Metastatic Pancreatic Carcinoma in the Ovary (tissue), 1 donor: ENCODE results near the genes DENND11, WEE2 and PRSS37.

DNA sequence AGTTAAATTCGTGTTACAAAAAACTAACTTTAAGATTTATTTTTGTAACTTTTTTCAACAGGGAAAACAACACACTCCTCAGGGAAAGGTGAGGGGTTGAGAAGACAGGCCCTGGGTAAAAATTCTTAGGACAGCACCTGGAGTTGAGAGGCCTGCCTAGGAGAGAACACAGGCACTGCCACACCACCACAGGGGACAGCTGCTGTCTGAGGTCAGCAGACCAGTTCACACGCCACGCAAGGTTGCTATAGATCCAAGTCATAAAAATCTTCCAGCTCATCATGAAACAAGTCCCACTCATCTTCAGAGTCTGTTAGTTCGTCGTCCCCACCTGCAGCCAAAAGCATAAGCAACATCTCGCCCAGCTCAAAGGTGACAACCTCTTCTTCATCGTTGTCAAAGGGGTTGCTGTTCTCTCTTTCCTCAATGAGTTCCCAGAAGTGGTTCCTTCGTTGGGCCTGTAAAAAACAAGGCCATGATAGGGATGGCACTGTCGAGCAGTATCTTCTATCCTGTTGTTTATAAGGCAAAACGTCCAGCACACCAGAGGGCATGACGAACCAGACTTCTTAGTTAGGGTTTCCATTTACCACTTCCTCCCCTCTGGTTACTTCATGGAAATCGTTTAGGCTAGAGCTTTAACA lies 24.9 kb downstream of the MKRN1 start:
- PRO-cap: no peak

- PRO-cap: bidirectional peak, plus-strand start at chr7:140567845, minus-strand start at chr7:140567639
Measured at GRCh38 chr7:140567477-140568068, 73.0 kb downstream of the DENND2A start.

DNA sequence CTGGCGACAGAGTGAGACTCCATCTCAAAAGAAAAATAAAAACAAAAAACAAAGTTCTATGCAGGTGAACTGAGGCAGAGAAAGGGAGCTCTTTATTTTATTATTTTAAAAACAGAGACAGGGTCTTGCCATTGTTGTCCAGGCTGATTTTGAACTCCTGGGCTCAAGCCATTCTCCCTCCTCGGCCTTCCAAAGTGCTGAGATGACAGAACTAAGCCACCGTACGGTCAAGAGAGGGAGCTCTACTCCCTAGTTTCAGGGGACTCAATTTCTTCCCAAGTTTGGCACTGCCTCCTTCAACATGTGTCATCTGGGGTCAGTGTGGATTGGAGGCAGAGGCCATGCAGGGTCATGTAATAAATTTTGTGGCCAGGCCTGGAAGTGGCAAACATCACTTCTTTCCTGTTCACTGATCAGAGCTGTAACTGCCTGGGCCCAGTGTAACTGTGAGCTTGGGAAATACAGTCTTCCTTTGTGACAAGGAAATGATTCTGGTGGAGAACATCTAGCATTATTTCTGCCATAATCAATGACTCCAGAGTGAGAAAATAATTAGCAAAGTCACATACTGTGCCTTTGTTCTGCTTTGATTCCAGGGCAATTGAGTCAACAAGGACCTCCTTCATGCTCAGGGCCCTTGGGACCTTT lies 2.6 kb downstream of the ADCK2 start:
- PRO-cap: no peak

DNA sequence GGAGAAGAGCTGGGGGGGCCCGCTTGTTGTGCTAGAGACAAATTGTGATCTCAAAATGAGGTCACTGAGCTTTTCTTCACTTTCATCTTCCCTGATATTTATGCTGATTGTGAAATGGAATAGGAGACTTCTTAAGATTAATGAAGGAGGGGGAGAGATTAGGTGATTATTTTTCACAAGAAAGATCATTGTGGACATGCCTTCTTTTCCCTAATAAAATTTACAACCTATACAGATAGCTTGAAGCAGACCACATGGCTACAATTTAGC lies 23.5 kb downstream of the MRPS33 start:
- PRO-cap: no peak

- PRO-cap: bidirectional peak, plus-strand start at chr7:141072223, minus-strand start at chr7:141072087
Measured at GRCh38 chr7:141071863-141072307, 2.0 kb upstream of the TMEM178B start.

DNA sequence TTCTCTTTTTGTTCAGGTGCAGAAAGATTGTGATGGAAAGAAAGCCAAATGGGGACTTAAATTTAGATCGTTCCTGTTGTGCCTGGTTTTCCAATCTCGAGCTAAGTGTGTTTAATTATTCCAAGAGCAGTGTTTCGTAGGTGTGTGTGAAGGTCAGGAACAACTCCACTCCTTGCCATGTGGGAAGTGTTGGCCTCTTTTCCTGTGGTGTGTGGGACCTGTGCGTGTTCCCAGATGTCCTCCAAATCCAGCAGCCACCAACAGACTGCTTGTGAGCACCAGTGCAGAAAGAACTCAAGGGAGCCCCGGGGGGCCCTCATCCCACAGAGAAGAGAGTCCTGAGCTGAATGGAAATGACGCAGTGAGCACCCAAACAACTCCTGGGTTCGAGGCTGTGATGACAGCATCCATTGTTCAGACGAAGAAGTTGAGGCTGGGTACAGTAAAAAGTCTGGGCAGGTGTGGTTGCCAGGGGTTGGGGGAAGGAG lies 227.7 kb downstream of the TMEM178B start:
- PRO-cap: no peak

GRCh38 chr7:141460703-141461381 lies 90.4 kb upstream of the AGK start:
- PRO-cap: no peak

DNA sequence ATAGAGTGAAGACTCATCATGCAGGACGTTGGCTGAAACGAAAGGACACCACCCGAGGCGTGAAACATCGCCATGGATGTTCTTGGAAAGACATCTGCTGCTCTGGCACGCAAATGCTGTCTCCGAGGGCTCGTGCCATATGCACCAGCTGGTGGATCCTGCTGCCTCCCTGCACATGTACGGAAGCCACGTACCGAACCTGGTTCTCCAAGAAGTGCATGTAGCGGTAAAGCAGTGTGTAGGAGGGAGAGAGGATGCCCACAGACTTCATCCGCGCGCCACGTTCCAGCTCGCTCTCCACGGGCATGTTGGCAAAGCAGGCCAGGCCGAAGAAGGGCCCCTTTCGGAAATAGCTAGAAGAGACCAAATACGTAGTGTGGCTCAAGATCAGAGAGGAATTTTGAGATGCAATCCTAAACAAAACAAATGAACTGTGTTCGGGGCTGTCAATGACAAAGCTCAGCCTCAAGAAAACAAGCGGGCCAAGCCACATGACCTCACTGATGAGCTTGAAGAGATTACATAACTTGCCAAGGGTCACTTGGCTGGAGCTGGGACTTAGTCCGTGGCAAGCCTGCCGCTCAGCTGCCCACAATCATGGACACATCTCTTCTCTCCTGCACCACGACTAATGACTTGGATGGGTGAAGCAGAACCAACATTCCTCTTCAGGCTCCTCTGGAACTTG lies 16.5 kb downstream of the DENND11 start:
- PRO-cap: no peak

- PRO-cap: bidirectional peak, plus-strand start at chr7:141702253, minus-strand start at chr7:141702157
Measured at GRCh38 chr7:141702015-141702769, at the start of gene DENND11. Gene DENND11, minus strand, starts transcription at chr7:141702166.

- PRO-cap: no peak
Measured at GRCh38 chr7:141707903-141708421, at the start of gene WEE2. Gene WEE2, plus strand, starts transcription at chr7:141708353.

- PRO-cap: no peak
Measured at GRCh38 chr7:141779515-141779994, 3.1 kb downstream of the TAS2R4 start.

- PRO-cap: no peak
Measured at GRCh38 chr7:141841318-141841791, at the start of gene PRSS37. Gene PRSS37, minus strand, starts transcription at chr7:141841485.

GRCh38 chr7:141975669-141976550 lies 2.3 kb upstream of the TAS2R38 start:
- PRO-cap: no peak

DNA sequence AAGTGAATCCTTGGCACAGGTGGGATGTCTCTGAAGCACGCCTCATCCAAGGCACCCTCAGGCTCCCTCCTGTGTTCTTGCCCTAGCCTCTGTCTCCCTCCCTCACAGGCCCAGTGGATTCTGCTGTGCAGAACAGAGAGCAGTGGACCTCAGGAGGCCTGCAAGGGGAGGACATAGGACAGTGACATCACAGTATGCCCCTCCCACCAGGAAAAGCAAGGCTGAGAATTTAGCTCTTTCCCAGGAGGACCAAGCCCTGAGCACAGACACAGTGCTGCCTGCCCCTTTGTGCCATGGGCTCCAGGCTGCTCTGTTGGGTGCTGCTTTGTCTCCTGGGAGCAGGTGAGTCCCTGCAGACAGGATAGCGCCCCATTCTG lies 62.9 kb upstream of the PRSS58 start:
- PRO-cap: no peak

DNA sequence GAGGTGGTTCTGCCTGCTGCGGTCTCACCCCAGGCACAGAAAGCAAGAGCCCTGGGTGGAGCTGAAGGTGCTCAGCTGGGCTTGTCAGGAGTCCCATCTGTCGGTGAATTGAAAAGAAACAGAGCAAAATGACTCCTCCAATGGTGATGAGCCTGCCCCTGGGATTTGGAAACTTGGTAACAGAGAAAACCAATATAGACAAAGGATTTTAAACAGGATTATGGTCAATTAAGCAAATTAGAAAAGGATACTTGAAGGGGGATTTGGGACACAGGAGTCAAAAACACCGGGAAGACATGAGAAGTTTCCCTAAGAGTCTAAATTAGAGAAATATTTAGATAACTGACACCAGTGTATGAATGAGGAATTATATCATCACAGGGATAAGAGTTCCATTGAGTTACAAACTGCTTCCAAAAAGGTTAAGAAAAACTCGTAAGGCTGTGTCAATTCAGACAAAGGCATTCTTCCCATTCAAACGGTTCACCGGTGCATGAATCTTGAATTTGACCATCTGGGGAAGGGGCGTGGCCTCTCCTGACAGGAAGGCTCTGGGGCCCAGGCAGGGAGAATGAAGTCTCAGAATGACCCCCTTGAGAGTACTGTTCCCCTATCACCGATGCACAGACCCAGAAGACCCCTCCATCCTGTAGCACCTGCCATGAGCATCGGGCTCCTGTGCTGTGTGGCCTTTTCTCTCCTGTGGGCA lies 70.0 kb upstream of the PRSS58 start:
- PRO-cap: no peak

- PRO-cap: no peak
Measured at GRCh38 chr7:142520247-142521032, 228.8 kb upstream of the PRSS1 start.

DNA sequence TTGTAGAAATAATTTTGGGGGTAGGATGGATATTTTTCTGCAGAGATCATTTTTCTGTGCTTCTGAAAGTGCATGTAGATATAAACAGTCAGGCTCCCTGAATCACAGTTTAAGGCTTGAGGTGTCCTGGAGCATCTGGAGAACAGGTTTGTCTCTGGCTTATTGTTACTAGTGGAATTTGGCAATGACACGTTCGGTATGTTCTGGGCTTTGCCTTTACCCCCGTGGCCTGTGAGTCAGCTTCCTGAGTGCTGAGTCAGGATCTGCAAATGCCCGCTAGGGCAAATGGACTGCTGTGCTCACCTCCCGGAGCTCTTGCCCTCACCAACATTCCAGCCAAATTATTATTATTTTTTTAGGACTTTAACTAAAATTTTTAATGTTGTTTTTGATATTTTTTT lies 192.6 kb upstream of the PRSS1 start:
- PRO-cap: no peak

DNA sequence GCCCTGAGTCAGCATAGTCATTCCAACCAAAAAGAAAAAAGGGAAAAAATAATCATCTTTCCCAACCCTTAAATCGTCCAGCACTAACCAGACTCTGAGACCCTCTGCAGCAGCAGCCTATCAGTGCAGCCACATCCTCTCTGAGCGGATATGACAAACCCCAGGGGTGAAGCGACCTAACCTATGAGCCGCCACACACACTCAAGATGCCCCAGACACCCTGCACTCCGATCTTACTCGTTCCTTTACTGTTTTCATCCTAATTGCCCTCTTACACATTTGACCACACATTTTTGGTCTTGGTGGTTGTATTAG lies 37.6 kb upstream of the PRSS1 start:
- PRO-cap: no peak

DNA sequence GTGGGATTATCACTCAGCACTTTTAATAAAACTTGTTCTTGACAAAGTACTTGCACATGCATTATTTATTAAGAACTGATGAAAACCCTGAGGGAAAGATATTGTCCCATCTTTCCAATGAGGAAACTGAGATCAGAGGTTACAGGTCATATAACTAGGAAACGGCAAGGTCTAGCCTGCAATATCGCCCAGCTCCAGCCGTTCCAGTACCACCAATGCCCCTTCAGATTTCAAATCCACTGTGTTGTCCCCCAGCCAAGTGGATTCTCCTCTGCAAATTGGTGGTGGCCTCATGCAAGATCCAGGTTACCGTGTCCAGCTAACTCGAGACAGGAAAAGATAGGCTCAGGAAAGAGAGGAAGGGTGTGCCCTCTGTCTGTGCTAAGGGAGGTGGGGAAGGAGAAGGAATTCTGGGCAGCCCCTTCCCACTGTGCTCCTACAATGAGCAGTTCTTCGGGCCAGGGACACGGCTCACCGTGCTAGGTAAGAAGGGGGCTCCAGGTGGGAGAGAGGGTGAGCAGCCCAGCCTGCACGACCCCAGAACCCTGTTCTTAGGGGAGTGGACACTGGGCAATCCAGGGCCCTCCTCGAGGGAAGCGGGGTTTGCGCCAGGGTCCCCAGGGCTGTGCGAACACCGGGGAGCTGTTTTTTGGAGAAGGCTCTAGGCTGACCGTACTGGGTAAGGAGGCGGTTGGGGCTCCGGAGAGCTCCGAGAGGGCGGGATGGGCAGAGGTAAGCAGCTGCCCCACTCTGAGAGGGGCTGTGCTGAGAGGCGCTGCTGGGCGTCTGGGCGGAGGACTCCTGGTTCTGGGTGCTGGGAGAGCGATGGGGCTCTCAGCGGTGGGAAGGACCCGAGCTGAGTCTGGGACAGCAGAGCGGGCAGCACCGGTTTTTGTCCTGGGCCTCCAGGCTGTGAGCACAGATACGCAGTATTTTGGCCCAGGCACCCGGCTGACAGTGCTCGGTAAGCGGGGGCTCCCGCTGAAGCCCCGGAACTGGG lies 25.5 kb downstream of the PRSS2 start:
- PRO-cap: no peak

GRCh38 chr7:142798246-142799197 lies 27.8 kb downstream of the PRSS2 start:
- PRO-cap: no peak